IMR-90 (cell line): ENCODE measurements around a stretch of chr1.

CAGE:
- cytosol, long polyA plus RNA = no peak
- long polyA plus RNA = no peak
- nucleus, long polyA plus RNA = no peak
Observed at GRCh38 chr1:65164856-65165097, 16.8 kb downstream of the AK4 start.

GRCh38 chr1:65469857-65470406 is 49.5 kb downstream of the LEPR start:
- RRBS = no CpG with 5 or more reads among the region's 6 CpGs
CAGE:
- cytosol, long polyA plus RNA = no peak
- long polyA plus RNA = no peak
- nucleus, long polyA plus RNA = no peak

DNA sequence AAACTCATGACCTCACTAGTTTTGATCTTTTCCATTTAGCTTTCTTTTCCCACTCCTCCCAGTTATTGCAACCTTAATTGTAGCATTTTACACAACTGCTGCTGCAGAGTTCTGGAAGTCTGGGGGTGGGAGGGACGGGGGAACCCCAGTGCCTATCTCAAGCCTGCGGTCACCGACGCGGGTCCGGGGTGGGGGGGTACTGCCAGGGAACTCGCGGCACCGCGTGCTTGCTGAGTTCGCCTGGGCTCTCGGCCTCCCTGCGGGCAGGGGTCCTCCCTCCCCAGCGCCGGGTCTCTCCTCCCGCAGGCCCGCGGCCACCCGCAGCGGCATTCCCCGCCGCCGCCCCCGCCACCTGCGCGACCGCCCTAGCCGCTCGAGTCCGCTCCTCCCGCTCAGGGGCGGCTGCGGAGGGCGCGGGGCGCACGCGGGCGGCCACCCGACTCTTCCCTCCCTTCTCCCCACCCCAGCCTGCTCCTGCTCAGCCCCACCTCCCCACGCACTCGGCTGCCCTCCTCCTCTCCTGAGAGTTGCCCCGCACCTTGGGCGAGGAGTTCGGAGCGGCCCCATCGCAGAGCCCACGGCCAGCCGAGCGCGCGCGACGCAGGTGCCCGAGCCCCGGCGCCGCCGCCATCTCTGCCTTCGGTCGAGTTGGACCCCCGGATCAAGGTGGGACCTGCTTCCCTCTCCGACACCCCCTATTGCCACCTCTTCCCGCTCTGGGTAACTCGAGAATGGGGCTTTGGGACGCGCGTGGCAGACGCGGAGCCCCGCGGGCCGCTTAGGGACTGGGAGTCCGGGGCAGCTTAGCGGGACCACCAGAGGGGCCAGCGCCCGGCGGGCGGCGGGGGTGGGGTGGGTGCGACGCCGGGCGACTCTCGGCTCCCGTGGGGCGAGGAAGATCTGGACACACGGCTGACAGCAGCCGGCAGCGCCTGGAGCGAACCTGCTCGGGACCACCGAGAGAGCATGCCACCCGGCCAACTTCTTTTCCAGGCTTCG is 105.0 kb downstream of the LEPR start:
- RRBS = 8% methylated on average over 29 of the region's 95 CpGs
CAGE:
- cytosol, long polyA plus RNA = no peak
- long polyA plus RNA = no peak
- nucleus, long polyA plus RNA = no peak

DNA sequence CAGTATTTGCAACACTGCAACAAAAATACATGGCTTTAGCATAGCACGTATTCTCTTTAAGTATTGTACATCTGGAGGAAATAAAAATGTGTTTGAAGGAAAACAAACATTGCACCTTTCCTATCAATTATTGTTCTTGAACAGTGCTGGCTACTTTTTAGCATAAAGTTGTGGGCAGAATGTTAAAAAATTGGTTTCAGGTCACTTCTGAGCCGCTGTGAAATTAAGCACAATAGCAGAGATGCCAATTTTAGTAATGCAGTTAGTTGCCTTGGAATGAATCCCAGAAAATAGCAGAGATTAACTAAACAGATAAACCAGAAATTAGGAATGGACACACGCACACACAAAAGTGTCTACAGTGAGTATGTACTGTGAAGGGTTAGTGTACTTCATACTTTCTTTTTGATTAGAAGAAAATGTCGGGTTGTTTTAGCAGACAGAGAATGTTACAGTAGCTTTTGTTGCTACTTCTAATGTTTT is 106.6 kb downstream of the LEPR start:
- RRBS = no CpG with 5 or more reads among the region's 4 CpGs
CAGE:
- cytosol, long polyA plus RNA = no peak
- long polyA plus RNA = no peak
- nucleus, long polyA plus RNA = no peak

GRCh38 chr1:65527526-65528281 is 107.2 kb downstream of the LEPR start:
- RRBS = no CpG with 5 or more reads among the region's 5 CpGs
CAGE:
- cytosol, long polyA plus RNA = no peak
- long polyA plus RNA = no peak
- nucleus, long polyA plus RNA = no peak

GRCh38 chr1:65791336-65791815 is 1.3 kb upstream of the PDE4B start:
- RRBS = no CpG with 5 or more reads among the region's 4 CpGs
CAGE:
- cytosol, long polyA plus RNA = no peak
- long polyA plus RNA = no peak
- nucleus, long polyA plus RNA = no peak

GRCh38 chr1:66275138-66275528 is 258.8 kb upstream of the SGIP1 start:
- RRBS = no CpG with 5 or more reads among the region's 1 CpG
CAGE:
- cytosol, long polyA plus RNA = no peak
- long polyA plus RNA = no peak
- nucleus, long polyA plus RNA = no peak

GRCh38 chr1:66300325-66300901 is 233.5 kb upstream of the SGIP1 start:
- RRBS = no CpG with 5 or more reads among the region's 6 CpGs
CAGE:
- cytosol, long polyA plus RNA = no peak
- long polyA plus RNA = no peak
- nucleus, long polyA plus RNA = no peak

- RRBS = no CpG with 5 or more reads among the region's 17 CpGs
CAGE:
- cytosol, long polyA plus RNA = no peak
- long polyA plus RNA = no peak
- nucleus, long polyA plus RNA = no peak
Observed at GRCh38 chr1:66331584-66332524, 202.1 kb upstream of the SGIP1 start.

CAGE:
- cytosol, long polyA plus RNA = no peak
- long polyA plus RNA = no peak
- nucleus, long polyA plus RNA = no peak
Observed at GRCh38 chr1:66342518-66342717, 191.5 kb upstream of the SGIP1 start.

GRCh38 chr1:66373157-66373672 is 160.7 kb upstream of the SGIP1 start:
- RRBS = no CpG with 5 or more reads among the region's 6 CpGs
CAGE:
- cytosol, long polyA plus RNA = no peak
- long polyA plus RNA = no peak
- nucleus, long polyA plus RNA = no peak

- RRBS = no CpG with 5 or more reads among the region's 8 CpGs
CAGE:
- cytosol, long polyA plus RNA = no peak
- long polyA plus RNA = no peak
- nucleus, long polyA plus RNA = no peak
Observed at GRCh38 chr1:66396027-66396898, 137.7 kb upstream of the SGIP1 start.

CAGE:
- cytosol, long polyA plus RNA = no peak
- long polyA plus RNA = no peak
- nucleus, long polyA plus RNA = no peak
Observed at GRCh38 chr1:66840993-66841333, 39.9 kb upstream of the INSL5 start.

DNA sequence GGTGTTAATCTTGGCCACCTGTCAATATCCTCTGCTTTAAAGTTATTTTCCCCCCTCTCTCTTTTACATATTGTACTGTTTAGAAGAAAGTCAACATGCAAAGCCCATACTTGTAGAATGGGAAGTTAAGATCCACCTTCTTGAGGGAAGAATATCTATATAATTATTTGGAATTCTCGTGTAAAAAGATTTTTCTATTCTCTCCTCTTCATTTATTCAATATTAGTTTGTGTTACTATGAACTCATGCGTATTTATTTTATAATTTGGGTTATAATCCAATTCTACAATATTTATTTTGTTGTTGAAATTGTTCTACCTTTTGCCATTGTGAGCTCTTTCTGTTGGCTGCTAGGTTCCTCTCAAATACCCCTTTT is 46.7 kb downstream of the DNAI4 start:
- RRBS = no CpG with 5 or more reads among the region's 2 CpGs
CAGE:
- cytosol, long polyA plus RNA = no peak
- long polyA plus RNA = no peak
- nucleus, long polyA plus RNA = no peak

DNA sequence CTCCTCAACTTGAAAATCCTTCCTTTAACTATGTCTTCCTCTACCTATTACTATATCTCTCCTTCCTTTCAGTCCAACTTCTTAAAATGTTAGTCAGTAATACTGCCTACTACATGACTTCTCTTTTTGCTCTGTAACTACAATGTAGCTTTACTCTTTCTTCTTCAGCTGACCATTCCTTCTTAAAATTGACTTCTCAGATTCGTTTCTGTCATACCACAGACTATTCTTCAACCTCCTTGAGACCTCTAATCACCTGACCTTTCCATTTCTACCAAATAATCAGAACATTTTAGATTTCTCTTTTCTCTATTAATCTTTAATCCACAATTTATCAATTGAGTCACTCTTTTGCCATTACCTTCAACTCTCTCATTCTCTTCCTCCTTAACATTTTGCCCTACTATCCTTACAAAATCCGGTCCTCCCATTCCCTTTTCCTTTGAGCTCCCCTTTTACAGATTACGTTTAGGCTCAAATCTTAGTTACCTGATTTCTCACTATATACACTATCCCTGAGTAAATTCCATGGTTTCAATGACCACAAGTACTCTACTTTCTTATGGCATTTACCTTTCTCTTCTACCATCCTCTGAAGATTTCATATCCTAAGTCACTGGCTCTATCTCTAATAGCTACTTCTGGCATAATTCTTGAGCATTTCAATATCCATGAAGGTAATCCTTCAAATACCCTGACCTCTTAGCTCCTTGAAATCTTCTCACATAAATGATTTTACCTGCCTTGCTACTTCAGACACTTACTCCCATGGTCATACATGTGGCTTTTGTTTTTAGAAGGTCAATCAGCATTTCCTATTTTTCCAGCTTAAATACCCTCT is 17.4 kb downstream of the DNAI4 start:
- RRBS = no CpG with 5 or more reads among the region's 3 CpGs
CAGE:
- cytosol, long polyA plus RNA = no peak
- long polyA plus RNA = no peak
- nucleus, long polyA plus RNA = no peak

- RRBS = no CpG with 5 or more reads among the region's 10 CpGs
CAGE:
- cytosol, long polyA plus RNA = no peak
- long polyA plus RNA = no peak
- nucleus, long polyA plus RNA = no peak
Observed at GRCh38 chr1:66934267-66935125, 9.7 kb downstream of the MIER1 start.

DNA sequence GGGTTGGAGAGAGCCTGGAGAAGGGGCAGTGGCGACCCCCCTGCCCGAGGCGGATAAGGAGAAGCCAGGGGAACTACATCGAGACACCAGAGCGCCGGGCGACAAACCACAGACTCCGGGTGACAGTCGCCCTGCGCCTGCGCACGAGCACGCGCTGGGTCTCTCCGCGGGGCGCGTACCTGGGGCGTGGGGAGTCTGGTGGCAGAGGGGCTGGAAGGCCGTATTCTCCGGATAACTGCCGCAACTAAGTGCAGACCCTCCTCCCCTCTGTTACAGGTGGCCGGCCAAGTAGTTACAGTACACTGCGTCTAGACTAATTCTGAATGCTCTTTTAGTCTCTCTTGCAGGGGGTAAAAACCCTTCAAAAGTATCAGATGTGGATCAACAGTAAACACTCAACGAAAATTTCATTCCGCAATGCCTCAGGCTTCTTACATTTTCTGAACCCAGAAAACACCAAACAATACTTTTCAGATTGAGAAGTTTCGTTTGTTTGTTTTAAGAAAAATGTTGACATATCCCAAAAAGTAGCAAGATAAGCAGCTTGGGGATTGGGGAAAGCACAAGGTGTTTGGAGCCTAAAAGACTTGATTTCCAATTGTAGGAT is 425 bp upstream of the SLC35D1 start:
- RRBS = 2% methylated on average over 10 of the region's 27 CpGs
CAGE:
- cytosol, long polyA plus RNA = no peak
- long polyA plus RNA = no peak
- nucleus, long polyA plus RNA = no peak

DNA sequence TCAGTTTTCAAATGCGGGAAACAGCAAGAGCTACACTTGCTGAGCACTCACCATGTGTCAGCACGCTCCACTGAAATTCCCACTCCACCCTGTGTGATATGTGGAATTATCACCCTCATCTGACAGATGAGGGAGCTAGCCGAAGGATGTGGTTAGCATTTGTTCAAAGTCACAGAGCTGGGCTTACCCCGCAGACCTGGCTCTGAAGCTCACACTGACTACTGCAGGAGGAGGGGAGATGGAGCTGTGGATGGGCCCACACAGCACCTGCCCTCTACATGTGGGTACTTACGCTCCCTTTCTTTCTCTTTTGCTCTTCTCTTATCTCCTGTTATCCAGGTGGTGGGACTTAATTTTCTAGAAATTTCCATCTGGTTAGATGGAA is 29.2 kb downstream of the IL12RB2 start:
- RRBS = no CpG with 5 or more reads among the region's 5 CpGs
CAGE:
- cytosol, long polyA plus RNA = no peak
- long polyA plus RNA = no peak
- nucleus, long polyA plus RNA = no peak

- RRBS = no CpG with 5 or more reads among the region's 7 CpGs
CAGE:
- cytosol, long polyA plus RNA = no peak
- long polyA plus RNA = no peak
- nucleus, long polyA plus RNA = no peak
Observed at GRCh38 chr1:67426080-67426414, 4.2 kb downstream of the SERBP1 start.

DNA sequence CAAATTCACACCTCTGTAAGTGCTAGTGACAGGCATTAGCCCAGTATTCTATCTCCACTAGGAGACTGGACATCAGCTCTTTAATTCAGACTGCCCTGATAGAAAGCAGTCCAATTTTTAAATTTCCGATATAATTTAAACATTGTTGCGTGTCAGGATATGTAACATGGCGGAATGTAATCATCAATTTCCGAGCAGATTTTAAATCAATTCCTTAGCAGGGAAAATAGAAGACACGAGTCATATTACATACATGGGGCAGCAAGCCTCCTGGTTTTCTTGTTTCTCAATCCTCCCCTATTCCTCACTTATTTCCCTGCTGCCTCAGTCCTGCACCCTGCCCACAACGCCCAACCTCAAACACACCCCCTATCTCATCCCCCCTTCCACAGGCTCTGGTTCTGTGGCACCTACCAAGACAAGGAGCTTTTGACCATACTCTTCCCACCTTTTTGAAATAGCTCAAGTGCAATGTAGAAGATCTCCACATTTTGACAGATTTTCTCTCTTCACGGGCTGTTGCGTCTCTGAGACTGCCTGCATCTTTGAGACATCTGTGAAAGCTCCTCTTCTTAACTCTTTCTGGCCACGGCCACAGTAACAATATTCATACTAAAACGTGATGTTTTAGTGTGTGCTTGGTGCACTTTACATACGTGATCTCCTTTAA is 1.5 kb upstream of the SERBP1 start:
- RRBS = no CpG with 5 or more reads among the region's 11 CpGs
CAGE:
- cytosol, long polyA plus RNA = no peak
- long polyA plus RNA = no peak
- nucleus, long polyA plus RNA = no peak